Jurkat, Clone E6-1 (cell line): ENCODE measurements around a stretch of chr10.

DNA sequence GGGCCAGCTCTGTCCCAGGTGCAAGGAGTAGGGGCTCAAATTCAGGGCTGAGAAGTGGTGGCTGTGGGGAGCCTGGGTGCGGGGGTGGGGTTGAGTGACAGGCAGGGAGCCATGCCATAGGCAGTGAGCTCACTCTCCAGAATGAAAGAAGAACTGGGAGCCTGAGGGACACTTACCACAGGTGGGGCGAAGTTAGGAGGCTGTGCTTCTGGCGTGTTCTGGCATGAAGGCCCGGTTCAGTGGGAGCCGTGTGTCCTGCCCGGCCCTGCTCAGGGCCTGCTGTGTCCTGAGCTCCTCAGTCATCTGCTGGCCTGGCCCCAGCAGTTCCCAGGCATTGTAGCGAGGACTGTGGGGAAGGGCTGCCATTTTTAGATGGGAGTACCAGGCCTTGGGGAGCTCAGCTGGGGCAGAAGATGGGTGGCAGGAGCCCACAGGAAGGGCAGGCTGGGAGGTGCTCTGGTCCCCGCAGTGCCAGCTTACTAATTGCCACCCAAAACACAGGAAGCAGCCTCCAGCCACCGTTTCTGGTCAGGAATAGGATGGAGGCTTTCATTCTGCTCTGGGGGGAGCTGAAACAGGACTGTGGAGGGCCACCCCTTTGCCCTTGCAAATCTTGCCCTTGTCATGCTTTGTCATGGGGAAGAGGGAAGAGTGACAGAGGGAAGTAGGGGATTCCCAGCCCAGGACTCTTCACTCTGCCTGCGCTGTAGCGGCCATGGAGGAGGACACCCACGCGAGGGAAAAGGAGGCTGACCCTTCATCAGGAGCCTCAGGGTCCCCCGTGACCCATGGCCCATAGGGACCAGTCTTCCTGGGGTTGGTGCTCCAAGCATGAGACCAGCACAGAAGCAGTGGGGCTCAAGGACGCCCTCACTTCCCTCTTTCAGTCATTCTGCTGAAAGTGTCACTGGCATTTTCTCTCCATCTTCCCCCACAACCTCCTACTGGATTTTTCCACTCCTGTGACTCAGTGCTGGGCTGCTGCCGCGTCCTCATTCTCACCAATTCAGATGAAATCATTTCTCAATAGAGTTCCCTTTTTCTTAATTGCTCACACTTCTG lies 62.1 kb downstream of the MKI67 start:
- RRBS: no CpG with 5 or more reads among the region's 17 CpGs

DNA sequence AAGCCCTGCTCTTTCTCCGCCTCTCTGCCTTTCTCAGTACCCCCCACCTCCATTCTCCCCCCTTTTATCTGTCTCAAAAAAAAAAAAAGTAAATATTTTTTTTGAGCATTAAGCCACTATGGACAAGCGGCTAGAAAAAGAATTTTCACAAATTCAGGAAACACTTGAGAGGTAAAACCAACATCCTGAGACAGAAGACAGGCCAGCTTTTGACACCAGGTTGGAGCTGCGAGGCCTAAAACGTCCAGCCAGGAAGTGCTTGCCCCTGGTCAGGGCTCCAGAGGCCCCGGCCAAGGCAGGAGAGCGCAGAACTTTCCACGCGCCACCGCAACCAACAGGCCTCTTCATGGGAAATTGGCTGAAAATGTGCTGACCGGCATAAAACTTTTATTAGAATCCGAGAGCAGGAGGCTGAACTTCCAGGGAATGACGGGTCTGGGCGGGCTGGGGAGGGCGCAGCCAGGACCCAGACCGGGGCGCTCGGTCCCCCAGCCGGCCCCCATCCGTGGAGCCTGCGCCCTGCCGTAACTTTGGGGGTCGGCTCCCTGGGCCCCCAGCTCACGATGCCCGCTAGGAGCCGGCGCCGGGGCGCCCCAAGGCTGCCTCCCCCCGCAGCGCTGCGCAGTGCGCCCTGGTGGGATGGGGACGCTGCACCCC lies 413.9 kb upstream of the MKI67 start:
- RRBS: 58% methylated on average over 2 of the region's 33 CpGs

DNA sequence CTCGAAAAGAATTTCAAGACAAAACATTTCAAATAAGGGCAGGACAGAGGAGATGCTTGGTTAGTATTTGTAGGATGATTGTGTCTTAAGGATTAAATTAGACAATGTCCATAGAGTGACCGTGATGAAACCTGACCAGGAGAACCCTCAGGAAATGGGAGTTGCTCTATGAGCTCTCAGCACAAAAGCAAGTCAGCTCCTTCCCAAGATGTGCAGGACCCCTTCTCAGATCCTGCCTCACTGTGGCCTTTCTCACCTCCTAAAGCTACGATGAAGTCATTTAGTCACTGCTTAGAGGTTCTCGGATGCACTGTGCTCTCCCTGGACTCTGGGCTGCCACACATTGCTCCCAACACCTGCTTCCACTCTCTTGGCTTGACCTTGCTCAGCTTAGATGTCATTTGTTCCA lies 639.4 kb upstream of the MKI67 start:
- RRBS: no CpG with 5 or more reads among the region's 4 CpGs

DNA sequence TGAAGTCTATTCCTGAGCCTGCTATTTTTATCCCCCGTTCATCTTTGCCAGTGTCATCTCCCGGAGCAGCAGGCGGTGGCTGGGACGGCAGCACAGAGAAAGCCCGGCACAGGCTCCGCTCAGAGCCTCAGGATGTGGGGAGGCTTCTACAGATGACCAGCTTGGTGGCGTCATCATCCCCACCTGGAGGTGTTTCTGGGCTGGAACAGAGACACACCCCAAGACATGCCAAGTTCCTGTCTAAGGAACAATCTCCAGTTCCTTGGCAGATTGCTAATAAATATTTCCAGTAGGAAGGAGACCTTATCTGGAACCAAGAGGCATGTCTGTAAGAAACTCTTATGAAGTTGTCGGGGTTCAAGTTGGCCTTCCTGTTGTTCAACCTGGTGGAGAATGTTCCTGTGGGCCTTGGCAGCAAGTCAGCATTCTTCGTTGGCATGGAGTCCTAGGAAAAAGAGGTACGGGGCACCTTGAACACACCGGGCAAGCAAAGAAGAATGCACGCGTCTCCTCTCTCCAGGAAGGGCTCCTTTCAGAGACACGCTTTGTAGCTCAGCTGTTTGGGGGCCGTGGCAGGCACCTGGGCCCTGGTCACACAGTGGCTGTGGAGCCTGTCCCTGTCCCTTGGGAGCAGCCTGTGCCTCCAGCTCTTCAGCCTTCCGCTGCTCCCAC lies 552.2 kb upstream of the MGMT start:
- RRBS: 93% methylated on average over 4 of the region's 16 CpGs

DNA sequence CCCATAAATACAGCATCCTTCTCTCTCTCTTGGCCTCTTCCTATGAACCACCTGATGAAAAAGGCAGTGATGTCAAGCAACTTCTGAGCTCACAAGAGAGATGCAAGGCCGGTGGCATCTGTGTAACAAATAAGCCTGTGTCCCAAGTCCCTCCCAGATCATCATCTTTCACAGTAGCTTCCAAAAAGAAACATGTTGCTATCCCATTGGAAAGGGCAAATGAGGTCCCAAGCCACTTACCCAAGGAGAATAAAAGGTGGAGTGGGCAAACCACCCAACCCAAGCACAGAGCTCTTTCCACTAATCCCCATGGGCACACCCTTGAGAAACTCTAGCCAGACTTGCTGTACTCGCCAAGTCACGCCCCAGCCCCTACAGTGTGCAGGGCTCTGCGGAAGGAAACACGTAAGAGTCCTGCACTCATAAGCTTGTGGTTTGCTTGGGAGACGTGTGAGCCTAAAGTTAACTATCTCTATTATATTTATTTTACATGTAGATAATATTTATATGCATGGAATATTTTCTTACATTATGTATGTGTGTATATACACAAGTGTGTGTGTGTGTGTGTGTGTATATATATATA lies 430.5 kb upstream of the MGMT start:
- RRBS: no CpG with 5 or more reads among the region's 6 CpGs

DNA sequence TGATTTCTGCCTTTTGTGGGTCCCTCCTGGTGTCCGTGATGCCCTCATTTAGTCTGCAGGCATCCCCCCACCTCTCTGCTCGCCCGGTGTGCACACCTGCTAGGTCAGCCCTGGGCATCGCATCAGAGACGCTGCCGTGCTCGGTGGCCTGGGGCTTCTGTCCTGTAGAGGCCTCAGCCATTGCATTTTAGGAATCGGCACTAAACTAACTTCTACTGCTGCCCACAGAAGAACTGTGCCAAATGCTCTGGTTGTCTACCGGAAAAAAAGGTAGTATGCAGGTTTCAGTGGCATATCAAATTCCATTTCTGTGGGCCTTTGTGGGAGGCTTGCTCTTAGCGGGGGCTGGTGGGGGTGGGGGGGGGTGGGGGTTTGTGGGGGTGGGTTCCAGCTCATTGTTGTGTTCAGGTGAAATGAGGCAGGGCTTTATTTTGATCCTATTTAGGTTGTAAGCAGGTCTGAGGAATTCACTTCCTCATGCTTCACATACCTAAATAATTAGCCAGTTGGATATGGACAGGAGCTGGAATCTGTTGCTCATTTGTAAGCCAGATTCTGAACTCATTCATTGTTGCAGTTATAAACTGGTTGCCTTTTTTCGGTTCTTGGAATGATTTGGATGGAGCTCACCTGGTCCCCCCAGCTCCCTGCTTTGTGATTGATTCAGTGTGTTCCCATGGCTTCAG lies 64.5 kb downstream of the MGMT start:
- RRBS: no CpG with 5 or more reads among the region's 11 CpGs

GRCh38 chr10:130300934-130302115 lies 165.1 kb downstream of the GLRX3 start:
- RRBS: 70% methylated on average over 13 of the region's 63 CpGs

DNA sequence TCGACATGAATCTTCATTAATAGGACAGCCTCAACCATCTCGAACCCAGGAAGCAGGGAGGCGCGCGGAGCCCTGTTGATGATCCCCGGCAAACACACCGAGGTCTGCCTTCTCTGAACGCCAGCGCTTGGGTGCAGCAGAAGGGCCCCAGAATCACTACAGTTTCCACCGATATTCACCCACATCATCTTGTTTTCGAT lies 563.6 kb downstream of the TCERG1L start:
- RRBS: no CpG with 5 or more reads among the region's 11 CpGs

- RRBS: no CpG with 5 or more reads among the region's 2 CpGs
These were observed 274.2 kb upstream of the PPP2R2D start for GRCh38 chr10:131626653-131627034.

- RRBS: no CpG with 5 or more reads among the region's 7 CpGs
These were observed 9.7 kb downstream of the PPP2R2D start for GRCh38 chr10:131910568-131910886.

DNA sequence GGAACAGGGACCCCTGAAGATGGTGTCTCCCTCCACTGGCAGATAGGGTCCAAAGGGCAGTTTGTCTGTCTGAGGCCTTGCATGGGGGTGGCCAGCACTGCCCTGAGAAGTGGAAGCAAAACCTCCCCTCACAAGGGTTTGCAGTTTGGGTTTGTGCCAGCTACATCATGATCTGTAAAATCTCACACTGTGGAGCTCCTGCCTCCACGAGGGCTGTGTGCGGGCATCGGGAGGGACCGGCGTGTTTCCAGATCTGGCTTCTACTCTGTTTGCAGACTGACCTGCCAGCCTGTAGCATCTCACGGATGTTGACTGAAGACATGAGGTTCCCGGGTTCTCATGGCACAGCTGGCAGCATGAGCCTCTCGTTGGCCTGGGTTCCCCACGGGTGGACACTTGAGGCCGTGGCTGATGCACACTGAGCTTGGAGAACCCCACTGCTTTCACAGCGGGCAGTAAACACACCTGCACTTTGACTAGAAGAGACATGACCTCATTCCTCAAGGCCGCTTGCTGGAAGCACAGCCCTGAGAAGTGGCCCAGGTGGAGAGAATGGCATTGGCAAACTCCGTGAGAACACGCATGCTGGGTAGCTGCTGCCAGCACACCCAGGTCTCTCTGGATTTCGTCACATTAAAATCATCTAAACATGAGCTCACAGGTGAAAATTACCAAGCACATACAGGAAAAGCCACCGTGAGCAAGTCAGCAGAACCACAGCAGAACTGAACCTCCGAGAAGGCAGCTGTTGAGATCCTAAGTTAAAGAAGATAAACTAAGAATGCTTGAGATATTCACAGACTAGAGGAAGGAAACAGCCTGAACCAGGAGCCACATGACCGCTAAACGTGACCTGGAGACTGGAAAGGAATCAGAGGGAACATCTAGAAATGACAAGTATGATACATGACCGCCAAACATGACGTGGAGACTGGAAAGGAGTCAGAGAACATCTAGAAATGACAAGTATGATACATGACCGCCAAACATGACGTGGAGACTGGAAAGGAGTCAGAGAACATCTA lies 32.6 kb downstream of the BNIP3 start:
- RRBS: 90% methylated on average over 4 of the region's 23 CpGs

DNA sequence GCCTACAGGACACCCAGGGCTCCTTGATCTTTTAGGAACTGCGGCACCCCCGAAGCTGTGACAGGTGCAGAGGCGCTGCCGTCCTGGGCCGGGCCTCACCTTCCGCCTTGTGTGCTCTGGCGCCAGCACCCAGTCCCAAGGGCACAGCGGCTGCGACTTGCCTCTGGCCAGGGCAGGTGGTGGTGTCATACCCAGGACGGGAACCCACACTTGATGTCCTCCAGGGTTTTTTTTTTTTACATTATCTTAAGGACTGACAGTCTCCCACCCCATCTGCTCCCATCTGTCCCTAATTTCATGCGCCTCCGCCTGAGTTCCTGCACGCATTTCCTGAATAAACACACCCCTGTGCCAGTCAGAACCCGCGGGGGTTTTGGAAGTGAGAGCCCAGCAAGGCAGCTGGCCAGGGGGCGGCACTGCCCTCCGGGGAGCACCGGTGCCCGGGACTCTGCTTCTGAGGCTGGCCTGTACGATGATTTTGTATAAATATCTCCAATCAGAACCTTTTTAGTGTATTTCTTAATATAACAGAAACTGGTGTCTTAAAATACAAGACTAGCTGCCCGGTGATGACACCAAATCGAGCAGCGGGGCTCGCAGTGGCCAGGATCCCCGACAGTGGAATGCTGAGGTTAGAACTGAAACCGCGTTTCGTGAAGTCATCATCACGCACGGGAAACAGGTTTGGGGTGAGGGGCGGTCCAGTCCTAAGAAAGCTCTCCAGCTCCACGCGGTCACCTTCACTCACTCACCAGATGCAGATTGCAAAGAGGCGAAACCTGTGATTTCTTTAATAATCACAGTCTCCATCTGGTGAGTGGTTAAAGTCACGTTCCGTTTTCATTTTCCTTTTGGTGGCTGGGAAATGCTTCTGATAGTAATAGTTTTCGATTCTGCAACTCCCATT lies 19.9 kb downstream of the BNIP3 start:
- RRBS: 86% methylated on average over 2 of the region's 37 CpGs

DNA sequence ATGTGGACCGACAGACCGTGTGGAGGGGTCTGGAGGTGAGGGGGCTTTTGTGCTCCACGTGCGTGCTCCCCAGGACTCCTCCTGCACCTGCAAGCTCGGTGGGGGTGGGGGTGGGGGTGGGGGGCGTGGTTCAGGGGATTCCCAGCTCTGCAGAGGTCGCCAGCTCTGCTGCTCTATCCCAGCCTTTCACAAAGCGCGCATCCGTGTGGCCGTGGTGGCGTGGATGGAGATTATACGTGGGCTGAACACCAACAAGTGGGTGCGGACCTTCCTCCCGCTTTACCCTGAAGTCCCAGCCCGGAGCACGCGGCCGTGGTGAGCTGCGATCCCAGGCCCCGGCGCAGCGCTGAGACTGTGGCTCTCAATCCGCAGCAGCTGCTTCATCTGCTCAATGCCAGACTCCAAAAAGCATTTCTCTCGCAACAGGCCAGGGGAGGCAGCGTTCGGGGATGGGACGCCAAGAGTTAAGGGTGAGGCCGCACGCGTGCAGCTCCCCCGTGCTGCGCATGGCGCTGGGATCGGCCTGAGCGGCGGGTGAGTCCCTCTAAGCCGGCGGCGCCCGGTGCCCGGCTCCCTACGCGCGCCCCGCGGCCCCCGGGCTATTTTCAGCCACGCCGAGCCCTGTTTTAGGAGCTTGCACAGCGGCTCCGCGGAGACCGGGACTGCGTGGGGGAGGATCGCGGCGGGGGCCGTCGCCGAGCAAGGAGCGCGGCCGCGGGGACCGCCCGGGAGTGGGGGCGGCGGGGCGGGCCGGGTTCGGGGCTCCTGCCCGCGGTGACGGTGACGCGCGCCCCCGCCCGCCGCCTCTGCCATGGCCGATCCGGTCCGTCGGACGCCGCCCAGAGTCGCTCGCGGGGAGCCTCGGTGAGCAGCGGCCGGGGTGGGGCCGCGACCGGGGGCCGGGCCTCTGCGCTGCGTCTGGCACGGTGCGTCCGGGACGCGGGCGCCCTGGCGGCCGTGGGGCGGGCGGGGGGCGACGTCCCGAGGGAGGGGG lies 29.6 kb upstream of the JAKMIP3 start:
- RRBS: 20% methylated on average over 48 of the region's 112 CpGs

DNA sequence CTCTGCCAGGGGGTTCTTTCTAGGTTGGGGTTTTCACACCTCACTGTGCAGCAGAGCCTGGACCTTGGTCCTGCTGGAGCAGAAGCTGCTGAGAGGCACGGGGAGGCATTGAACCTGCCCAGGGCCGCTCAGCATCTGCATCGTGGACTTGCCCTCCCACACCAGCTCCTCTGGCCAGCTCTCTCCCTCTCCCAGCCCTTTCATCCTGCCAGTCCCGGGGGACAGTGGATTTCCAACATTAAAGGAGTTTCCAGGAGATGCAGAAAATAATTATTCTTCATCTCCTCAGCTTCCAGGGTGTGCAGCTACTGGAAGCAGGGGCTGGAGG lies 42.4 kb downstream of the JAKMIP3 start:
- RRBS: no CpG with 5 or more reads among the region's 4 CpGs

GRCh38 chr10:132397975-132398992 lies 1.3 kb downstream of the PWWP2B start:
- RRBS: no CpG with 5 or more reads among the region's 39 CpGs

GRCh38 chr10:132461254-132462268 lies 64.6 kb downstream of the PWWP2B start:
- RRBS: 45% methylated on average over 2 of the region's 33 CpGs

DNA sequence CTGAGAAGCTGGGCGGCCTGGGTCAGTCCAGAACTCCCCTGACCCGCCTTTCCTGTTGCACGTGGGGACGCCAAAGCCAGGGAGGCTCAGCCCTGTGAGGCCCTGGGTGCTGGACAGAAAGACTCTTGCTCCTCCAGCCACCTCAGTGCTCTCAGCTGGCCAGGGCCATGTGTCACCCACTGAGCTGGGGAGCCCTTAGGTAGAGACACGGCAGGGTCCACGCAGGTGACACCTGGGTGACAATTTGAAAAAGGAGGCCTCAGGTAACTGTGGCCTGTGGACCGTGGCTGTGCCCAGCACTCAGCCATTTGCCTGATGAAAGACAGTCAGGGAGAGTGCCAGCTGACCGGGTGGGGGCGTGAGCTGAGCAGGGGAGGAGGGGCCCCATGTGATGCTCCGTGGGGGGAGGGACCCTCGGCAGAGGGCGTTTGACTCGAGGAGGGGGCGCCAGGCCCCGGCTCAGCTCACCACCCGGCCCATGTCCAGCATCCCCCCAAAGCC lies 70.2 kb downstream of the PWWP2B start:
- RRBS: no CpG with 5 or more reads among the region's 16 CpGs

DNA sequence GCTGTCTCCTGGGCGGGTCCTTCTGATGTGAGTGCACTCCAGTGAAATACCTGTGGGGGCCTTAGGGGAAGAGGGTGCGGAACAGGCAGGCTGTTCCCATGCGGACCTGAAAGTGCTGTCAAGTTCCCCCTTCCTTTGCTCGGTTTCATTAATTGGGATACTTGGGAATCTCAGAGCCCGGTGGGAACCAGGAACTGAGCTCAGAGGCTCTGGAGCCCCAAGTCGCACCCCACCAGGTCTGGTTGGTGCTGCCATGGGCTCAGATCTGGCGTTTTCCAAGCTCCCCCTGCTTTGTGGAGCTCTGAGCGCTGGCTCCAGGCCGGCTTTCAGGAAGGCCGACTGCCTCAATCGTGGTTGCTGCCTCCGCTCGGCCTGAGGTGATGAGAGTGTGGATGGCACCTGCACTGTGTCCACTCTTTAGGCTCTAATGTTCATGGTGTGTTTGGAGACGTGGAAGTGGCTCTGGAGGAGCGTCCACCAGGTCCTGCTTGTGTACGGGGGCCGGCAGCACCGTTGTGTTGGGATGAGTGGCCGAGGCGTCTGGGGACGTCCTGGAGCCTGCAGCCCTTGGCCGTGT lies 8.0 kb downstream of the INPP5A start:
- RRBS: no CpG with 5 or more reads among the region's 22 CpGs

- RRBS: no CpG with 5 or more reads among the region's 16 CpGs
These were observed 39.3 kb downstream of the INPP5A start for GRCh38 chr10:132576809-132577314.

DNA sequence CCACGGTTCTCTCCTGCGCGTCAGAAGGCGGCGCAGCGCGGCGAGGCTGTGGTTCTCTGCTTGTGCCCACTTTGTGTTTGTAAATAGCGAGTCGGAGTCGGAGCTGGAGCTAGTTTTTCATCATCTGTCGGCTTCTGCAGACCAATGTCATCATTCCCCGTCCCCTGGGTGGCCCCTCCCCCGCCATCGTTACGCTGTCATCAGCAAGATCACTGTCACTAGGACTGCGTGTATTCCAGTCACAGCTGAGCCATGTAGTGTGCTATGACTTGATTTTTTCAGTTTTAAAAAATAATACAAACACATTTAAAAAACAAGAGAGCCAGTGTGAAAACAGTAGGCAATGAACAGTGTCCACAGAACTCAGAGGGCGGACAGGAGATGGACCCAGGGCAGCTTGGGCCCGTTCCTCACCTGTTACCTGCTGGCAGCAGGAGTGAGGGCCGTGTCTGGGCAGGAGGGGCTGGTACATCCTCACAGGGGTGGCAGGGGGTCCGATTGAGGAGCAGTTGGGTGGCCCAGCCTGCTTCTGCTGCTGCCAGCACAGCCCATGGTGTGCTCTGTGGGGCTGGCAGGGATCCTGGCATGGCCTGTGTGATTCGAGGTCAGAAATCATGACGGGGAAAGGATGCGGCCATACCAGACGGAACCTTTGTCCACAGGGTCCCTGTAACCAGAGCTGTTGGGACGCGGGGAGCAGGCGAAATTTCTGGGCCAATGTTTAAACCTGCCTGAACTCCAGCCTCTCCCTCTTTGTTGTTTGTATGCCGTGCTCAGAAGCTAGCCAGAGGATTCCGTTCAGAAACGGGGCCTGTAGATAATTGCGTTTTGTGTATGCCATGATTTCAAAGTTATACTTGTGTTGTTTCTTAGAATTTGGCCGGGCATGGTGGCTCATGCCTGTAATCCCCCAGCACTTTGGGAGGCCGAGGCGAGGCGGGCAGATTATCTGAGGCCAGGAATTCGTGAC lies 49.5 kb downstream of the INPP5A start:
- RRBS: no CpG with 5 or more reads among the region's 37 CpGs